ENCODE results near the gene NBPF11.

GRCh38 chr1:146019272-146020169 is 2.0 kb downstream of the HJV start:
- RRBS, result no CpG with 5 or more reads among the region's 43 CpGs

DNA sequence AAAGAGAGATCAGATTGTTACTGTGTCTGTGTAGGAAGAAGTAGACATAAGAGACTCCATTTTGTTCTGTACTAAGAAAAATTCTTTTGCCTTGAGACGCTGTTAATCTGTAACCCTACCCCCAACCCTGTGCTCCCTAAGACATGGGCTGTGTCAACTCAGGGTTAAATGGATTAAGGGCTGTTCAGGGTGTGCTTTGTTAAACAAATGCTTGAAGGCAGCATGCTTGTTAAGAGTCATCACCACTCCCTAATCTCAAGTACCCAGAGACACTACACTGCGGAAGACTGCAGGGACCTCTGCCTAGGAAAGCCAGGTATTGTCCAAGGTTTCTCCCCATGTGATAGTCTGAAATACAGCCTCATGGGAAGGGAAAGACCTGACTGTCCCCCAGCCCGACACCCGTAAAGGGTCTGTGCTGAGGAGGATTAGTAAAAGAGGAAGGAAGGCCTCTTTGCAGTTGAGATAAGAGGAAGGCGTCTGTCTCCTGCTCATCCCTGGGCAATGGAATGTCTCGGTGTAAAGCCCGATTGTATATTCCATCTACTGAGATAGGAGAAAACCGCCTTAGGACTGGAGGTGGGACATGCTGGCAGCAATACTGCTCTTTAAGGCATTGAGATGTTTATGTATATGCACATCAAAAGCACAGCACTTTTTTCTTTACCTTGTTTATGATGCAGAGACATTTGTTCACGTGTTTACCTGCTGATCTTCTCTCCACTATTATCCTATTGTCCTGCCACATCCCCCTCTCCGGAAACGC is 10.4 kb downstream of the NBPF12 start:
- RRBS, result no CpG with 5 or more reads among the region's 11 CpGs

- RRBS, result no CpG with 5 or more reads among the region's 4 CpGs
These were observed 9.3 kb upstream of the PRKAB2 start for GRCh38 chr1:147181393-147182065.

- RRBS, result no CpG with 5 or more reads among the region's 9 CpGs
These were observed 138.6 kb upstream of the BCL9 start for GRCh38 chr1:147402700-147403120.

DNA sequence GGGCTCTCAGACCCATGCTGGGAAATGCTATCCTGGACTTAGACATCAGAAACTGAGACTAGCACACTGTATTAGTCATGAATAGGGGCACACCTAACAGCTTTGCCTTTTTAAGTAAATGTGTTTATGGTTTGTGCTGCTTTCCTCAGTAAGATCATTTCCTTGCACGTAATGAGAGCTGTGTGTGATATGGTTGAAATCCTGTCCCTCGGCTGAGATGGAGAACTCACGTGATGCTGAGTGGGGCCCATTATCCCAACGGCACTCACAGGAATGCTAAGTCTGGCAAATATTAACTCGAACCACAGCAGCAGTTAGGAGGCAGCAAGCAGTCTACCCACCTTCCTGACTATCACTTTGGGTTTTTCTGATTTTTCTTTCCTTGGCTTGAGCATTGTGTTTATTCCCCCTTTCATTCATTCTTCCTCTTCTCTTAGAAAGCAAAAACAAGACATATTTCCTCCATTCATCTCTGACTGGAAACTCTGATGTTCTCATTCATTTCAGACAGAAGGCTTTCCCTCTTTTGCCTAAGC is 38.3 kb downstream of the BCL9 start:
- RRBS, result no CpG with 5 or more reads among the region's 5 CpGs

- RRBS, result 3% methylated on average over 2 of the region's 9 CpGs
These were observed 29.5 kb downstream of the ACP6 start for GRCh38 chr1:147640764-147641224.

GRCh38 chr1:147717649-147718289 is 42.6 kb downstream of the GJA5 start:
- RRBS, result no CpG with 5 or more reads among the region's 7 CpGs

GRCh38 chr1:147758784-147759346 is 1.5 kb downstream of the GJA5 start:
- RRBS, result no CpG with 5 or more reads among the region's 19 CpGs

DNA sequence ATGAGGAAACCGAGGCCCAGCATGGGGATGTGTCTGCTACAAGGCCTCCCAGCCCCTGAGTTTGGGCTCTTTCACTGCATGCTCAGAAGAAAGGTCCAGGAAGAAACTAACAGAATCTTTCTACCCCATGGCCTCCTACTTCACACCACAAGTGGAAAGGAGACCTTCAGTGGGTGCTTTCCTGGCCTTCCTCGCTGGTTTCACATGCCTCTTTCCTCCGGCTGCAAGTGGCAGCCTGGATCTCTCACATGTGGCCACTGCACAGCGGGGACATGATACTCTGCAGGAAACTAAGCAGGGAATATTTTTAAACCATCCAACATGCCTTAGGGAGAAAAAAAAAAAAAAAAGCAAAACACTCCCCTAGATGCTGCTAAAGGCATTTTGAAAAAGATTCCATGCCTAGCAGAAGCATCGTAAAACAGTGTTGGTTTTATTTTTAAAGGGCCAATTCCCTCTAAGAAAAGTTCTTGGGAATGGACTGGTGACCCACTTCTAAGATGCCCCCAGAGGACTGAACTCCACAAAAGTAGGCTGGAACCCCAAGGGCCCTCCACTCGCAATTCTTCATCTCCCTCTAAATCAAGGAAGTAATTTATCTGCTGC is 12.2 kb upstream of the GJA5 start:
- RRBS, result no CpG with 5 or more reads among the region's 6 CpGs

DNA sequence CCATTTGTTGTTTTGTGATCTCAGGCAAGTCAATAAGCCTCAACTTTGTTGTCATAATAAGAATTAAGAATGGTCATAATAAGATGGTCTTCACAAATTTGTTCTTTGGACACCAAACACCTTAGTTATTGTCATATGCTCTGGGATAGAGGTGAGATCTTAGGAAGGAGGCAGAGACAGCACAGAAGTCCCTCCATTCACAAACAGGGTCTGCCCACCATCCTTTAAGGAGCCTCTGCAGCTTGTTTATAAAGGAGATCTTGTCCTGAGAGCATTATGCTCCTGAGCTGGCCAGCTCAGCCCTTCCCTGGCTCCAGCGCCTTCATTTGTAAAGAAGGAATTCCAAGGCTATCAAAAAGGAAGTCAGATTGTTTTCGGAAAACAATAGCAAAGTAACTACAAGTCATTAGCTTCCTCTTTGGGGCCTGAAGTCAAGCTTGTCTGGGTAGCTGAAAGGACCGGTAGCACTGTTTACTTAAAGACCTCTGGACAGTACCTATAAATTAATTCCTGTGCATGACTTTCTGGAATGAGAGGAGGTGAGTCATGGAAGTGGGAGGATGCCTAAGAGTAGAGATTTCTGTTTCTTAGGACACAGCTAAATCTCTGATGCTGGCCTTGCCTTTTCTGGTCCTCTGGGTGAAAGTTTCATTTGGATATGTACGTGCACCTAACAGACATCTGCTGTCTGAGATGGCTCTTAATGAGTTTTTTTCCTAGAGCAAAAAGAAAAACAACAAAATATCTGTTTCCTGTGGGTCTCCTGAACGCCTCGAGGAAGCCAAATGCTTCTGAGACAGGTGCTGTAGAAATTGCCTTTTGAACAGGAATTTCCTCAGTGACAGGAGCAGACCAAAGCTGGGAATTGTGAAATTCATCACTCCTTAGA is 20.7 kb upstream of the GJA5 start:
- RRBS, result no CpG with 5 or more reads among the region's 6 CpGs

DNA sequence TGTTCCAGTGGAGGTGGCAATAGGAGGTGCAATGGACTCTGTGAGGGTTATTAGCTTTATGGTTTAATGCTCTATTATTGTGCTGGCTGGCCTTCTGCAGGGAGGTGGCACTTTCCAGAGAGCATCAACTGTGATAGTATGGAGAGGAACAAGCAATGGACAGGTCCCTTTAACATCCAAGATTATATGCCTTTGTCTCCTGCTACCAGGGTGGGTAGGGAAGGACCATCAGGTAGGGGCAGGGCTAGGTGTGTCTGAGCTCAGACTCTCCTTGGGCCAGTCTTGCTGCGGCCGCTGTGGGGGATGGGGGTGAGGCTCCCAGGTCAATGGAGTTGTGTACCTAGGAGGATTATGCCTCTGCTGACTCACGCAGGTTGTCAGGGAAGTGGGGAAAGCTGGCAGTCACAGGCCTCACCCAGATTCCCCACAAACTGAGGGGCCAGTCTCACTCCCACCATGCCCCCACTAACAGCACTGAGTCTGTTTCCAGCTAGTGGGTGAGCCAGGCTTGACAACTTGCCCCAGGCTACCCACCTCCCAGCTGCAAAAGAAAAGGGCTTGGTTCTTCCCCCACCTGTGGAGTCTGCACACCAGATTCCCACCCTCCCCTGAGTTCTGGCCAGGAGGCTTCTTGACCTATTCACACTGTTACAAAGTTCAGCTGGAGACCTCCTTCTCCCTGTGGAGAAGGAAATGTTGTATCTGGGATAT is 69.4 kb upstream of the GJA8 start:
- RRBS, result no CpG with 5 or more reads among the region's 3 CpGs

- RRBS, result no CpG with 5 or more reads among the region's 4 CpGs
These were observed 4.1 kb downstream of the GPR89B start for GRCh38 chr1:147932331-147932751.

DNA sequence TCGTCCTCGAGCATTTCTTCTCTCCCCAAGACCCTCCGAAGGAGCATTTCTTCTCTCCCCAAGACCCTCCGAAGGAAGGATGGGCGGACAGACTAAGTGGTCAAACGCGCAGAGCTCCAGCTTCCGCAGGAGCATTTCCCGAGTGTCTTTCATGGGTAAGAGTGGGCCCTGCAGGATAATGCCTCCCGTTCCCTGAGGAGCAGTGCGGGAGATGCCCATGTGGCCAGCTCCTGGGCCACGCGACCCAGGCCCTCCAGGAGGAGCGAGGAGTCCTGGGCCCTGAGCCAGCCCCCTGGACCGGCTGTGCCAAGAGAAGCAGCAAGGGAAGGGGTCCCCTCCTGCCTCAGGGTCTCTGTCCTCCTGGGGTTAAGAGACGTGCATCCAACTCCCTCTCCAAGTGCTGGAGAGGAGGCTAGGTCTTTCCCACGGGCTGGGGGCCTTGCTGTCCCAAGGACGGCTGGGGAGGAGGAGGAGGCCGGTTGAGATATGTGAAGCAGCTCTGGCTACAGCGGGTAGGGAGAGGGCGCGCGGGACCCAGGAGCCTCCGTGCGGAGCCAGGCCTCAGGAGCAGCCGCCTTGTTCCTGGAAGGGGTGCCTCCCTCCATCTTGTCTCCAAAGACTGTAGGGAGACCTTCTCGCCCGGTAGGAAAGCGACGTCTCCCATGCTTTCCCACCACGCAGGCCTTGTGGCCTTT is 85.3 kb downstream of the GPR89B start:
- RRBS, result no CpG with 5 or more reads among the region's 31 CpGs

DNA sequence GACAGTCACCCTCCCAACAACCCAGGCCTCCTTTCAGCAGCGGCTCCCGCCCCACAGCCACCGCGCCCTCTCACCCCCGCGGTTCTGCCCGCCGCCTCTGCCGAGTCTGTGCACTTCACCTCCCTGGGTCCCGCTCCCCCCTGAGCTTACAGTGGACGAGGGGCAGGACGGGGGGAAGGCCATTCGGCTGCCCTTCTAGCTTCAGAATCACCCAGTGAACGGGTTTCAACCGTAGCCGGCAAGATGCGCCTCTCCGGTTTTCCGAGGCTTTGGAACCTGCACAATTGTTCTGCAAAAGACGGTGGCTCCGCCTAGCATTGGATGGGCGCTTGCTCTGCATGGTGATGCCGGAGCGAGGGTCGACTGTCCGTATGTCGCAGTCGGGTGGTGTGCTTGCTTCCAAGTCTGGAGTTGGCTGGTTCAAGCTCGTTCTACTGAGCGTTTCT is 86.5 kb downstream of the GPR89B start:
- RRBS, result no CpG with 5 or more reads among the region's 30 CpGs

GRCh38 chr1:148151798-148152470 is at the start of gene NBPF11:
TSS of gene NBPF11 (minus strand) at chr1:148152281.
- RRBS, result no CpG with 5 or more reads among the region's 57 CpGs

- RRBS, result no CpG with 5 or more reads among the region's 34 CpGs
These were observed 112.8 kb upstream of the NBPF11 start for GRCh38 chr1:148264520-148265702.

- RRBS, result 7% methylated on average over 1 of the region's 47 CpGs
These were observed 164.6 kb downstream of the PPIAL4G start for GRCh38 chr1:148318010-148319314.

DNA sequence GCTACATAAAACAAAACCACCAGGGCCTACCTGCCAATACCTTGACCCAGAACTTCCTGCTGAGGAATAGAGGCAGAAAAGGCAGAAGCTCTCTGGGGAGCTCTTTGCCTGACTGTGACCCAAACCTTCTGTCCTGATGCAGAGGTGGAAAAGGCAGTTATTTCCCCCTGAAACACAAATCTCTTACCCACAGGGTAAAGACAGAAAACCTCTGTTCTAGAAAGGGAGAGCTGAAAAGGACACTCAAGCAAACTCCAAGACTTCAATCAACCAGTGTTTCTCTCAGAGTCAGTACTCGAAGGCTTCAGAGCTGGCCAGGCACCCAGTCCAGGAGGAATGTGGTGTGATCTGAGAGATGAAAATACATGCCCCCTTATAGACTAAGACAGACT is 111.2 kb downstream of the PPIAL4G start:
- RRBS, result no CpG with 5 or more reads among the region's 1 CpG

- RRBS, result no CpG with 5 or more reads among the region's 2 CpGs
These were observed 97.4 kb downstream of the PPIAL4G start for GRCh38 chr1:148385697-148386069.

DNA sequence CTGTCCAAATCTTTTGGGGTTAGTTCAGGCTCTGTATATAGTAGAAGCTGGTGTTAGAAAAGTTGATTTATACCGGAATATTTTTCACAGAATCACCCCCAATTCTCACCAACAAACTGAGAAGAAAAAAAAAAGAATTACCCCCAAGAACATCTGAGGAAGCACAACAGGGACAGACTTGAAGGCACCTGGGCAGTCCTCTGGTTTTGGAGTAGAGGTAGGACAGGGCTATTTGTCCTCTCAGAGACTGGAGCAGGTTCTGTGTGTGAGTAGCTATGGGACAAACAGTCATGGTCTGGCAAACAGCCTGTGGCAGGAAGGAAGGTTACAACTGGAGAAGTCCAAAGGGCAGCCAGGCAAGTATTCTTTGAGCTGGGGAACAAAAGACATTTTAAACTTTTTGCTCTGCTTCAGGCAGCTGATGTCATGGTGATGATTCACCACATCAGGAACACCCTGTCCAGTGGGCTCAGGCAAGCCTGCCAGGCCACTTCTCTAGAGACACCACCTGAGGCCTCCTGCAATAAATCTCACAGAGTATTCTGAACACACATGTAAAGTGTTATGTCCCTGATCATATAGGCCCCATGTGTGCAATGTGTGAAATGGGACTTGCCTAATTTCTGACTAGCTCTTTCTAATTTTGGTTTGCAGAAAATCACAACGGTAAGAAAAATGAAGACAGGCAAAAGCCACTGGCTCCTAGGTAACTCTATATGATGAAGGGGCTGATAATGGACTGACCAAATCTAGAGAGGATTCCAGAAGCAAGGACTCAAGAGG is 58.9 kb downstream of the PPIAL4G start:
- RRBS, result no CpG with 5 or more reads among the region's 2 CpGs